SJSA1 (cell line): Measurements from ENCODE around the gene ZNF750.

GRCh38 chr17:82227933-82228632 is 759 bp upstream of the SLC16A3 start:
- RAMPAGE, long total RNA, result no peak

- RAMPAGE, long total RNA, result no peak
These were observed 270 bp upstream of the CSNK1D start for GRCh38 chr17:82273894-82274046.

GRCh38 chr17:82299390-82300017 is 17.9 kb downstream of the CD7 start:
- RAMPAGE, long total RNA, result no peak

DNA sequence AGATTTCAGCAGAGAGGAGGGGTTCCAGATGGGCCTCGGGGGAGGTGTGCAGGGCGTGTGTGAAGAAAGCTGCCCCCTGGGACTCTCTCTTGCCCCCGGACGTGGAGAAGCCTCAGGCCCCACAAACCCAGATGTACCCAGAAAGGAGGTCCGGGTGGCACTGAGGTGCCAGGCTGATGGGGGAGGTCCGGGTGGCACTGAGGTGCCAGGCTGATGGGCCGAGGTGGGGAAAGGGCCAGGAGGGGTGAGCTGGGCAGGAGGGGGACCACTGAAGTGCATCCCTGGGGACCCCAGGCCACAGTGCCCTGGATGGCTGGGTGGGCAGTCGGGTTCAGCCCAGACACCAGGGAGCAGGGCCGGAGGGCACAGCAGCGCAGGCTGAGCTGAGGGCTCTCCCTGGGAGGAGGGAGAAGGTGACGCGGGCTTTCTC is 16.3 kb downstream of the CD7 start:
- RAMPAGE, long total RNA, result no peak

GRCh38 chr17:82320774-82322003 is 3.8 kb upstream of the CD7 start:
- RAMPAGE, long total RNA, result no peak

DNA sequence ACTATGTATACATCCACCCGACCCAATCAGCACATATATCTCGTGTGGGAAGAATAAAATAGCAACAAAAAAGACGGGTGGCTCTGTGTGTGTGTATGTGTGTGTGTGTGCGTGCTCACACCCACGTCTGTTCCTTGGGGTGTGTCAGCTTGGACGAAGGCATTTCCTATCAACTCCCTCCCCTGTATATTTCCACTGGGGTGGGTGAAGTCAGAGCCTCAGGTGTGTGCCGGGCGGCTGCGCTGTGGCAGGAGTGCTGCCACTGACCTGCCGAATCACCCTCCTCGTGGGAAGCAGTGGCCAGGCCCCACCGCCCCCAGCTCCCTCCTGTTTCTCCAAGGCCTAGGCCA is 7.6 kb upstream of the CD7 start:
- RAMPAGE, long total RNA, result no peak

DNA sequence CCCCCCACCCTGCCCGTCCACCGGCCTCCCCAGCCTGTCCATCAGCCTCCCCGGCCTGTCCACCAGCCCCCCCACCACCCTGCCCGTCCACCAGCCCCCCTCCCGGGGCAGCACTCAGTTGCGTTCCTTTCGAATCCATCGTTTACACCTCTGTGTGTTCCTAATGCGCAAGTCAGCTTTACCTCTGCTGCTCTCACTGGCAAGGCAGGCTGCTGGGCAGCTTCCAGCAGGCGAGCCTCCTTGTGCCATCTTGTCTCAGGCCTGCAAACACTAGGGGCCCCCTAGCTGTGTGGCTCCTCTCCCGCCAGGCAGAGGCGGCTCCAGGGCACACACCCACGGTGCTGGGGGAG is 5.6 kb downstream of the SECTM1 start:
- RAMPAGE, long total RNA, result no peak

- RAMPAGE, long total RNA, result no peak
These were observed 20.7 kb downstream of the UTS2R start for GRCh38 chr17:82391989-82392890.

- RAMPAGE, long total RNA, result no peak
These were observed 1.2 kb upstream of the OGFOD3 start for GRCh38 chr17:82419504-82419991.

DNA sequence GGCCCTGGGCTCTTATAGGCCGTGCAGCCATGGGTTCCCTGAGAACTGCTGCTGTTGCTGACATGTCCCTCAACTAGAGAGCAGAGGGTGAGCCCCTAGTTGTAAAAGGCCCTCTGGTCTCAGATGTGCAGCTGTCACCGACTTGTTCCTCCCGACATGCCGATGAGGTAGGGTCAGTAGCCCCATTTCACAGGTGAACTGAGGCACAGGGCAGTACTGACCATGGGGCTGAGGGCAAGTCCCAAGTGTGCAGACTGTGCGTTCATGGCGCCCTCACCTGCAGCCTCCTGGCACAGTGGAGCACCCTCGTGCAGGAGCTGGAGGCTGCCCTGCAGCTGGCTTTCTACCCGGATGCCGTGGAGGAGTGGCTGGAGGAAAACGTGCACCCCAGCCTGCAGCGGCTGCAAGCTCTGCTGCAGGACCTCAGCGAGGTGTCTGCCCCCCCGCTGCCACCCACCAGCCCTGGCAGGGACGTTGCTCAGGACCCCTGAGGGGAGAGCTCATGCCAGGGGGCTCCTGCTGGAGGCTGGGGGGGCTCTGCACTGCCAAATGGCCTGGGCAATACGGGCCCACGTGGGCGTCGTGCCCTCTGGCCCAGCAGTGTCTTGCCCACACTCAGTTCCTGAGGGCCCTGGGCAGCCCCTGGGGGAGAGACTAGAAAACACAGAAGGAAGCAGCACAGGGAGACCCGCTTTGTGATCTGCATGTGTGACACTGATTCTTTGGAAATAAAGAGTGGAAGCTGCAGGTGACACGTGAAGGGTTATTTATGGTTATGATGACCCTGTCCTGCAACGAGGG is 8.5 kb downstream of the CYBC1 start:
- RAMPAGE, long total RNA, result no peak

DNA sequence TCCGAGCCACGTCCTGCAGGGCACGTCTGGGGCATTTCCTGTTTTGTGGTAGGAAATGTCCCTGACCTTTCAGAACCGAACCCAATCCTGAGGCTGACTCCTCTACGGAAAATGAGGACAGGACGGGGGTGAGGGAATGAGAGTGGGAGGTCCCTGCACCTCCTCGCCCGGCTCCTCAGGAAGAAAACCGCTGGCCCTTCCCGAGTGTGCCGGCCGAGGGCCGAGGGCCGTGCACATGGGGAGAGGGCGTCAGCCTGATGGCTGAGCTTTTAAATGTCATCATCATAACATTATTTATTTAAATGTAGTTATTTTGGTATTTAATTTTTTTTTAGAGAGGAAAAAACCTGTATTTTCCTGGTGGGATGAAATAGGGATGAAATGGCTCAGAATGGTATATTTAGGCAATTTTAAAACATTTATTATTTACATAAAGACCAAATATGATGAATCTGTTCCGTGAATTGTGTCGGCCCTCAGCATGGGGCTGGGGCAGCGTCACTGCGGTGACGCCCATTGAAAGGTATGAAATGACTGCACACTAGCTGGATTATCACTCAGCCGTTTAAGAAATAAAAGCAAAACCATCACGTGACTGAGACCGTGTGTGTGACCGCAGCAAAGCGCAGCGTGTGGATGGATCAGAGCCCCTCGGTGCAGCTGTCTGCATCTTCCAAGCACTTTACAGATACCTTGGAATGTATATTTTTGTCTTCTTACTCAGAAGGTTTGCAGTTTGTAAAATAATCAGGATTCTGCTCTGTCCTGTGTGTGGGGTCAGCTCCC is 45.5 kb downstream of the WDR45B start:
- RAMPAGE, long total RNA, result no peak

- RAMPAGE, long total RNA, result no peak
These were observed 10.2 kb upstream of the WDR45B start for GRCh38 chr17:82658354-82658880.

GRCh38 chr17:82774771-82775685 is 23.2 kb downstream of the TBCD start:
- RAMPAGE, long total RNA, result no peak

DNA sequence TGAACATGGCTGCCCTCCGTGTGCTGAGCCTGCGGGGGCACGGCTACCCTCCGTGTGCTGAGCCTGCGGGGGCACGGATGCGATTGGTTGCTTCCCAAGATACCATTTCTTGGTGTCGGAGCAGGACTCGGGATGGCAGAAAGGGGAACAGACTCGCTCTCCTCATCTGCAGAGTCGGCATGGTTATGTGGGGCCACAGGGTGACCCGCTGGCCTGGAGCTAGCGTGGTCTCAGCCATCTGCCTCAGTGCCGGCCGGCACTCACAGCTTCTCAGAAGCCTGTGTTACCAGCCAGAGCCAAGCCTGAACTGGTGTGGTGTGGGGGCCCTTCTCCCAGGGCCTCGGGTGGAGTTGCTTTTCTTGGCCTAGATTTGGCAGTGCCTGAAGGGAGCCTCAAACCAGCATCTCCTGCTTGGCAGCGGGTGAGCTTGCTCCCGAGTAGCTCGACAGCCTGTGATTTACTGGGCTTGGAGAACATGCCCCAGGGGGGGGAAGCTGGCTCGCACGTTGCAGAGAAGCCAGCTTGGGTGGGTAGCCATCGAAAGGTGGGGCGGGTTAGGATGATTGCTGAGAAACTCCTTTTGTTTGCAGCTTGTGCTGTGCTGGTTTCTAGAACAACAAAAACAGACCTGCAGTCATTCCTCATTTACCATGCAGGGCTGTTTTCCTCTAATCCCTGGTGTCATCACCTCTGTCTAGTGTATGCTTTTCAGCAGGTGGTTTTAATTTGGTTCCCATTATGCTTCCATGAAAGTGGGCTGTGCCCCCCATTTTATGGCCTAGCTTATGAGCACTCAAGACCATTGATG is 42.1 kb downstream of the TBCD start:
- RAMPAGE, long total RNA, result no peak

- RAMPAGE, long total RNA, result no peak
These were observed at the start of gene ZNF750 for GRCh38 chr17:82839626-82840347. TSS of gene ZNF750 (minus strand) at chr17:82840022.

GRCh38 chr17:82846049-82846809 is 6.4 kb upstream of the ZNF750 start:
- RAMPAGE, long total RNA, result no peak

GRCh38 chr17:82900451-82901415 is 60.9 kb upstream of the ZNF750 start:
- RAMPAGE, long total RNA, result no peak

DNA sequence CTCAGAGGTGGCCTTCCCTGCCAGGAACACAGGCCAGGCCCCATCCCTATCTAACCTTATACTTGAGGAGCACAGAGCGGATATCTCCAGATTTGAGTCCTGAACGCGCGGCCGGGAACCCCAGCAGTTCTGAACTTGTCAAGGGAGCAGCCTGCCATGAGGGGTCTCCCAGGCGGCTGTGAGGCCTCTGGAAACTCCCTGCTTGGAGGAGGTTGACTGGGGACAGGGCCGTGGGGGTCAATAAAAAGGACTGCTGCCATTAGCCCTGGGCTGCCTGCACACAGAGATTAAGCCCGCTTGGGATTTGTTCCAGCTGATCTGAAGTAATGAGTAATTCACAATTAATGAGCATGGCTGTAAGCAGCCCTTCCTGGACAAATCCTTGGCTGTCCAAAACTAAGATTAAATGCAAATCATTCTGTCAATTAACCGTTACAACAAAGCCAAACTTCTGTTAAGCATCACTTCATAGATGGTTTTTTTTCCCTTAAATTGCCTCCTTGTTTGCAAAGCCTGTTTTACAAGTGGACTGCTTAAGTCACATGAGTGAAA is 1.7 kb upstream of the B3GNTL1 start:
- RAMPAGE, long total RNA, result no peak

GRCh38 chr17:83078265-83078510 is 1.2 kb upstream of the METRNL start:
- RAMPAGE, long total RNA, result no peak

GRCh38 chr17:83085625-83086491 is 6.4 kb downstream of the METRNL start:
- RAMPAGE, long total RNA, result no peak